ENCODE results near the gene RRM2.

DNA sequence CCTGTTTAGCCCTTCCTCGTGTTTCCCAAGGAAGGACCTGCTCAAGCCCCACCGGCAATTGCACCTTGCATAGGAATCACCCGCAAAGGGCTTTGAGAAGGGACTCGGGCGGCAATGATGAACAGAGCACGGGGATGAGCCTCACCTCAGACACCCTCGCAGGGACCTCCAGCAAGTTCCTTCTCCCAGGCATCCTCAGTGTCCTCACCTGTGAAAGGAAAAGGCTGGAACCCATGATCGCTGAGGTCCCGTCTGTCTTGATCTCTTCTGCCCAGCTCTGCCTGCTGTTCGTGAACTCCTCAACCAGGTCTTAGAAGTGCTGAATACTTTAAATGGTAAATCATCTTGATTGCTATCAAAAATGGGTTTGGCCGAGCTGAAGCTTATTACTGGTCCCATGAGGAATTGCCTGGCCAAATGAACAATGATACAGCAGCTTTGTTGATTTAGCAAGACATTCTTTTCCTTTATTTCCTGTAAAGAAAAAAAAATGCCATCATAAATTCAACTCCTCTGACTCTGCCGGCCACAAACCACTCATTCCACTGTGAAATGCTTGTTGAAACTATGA, 74.4 kb upstream of the ID2 start:
- PRO-cap, result no peak

GRCh38 chr2:8730474-8731162, 48.8 kb downstream of the ID2 start:
- PRO-cap, result no peak

DNA sequence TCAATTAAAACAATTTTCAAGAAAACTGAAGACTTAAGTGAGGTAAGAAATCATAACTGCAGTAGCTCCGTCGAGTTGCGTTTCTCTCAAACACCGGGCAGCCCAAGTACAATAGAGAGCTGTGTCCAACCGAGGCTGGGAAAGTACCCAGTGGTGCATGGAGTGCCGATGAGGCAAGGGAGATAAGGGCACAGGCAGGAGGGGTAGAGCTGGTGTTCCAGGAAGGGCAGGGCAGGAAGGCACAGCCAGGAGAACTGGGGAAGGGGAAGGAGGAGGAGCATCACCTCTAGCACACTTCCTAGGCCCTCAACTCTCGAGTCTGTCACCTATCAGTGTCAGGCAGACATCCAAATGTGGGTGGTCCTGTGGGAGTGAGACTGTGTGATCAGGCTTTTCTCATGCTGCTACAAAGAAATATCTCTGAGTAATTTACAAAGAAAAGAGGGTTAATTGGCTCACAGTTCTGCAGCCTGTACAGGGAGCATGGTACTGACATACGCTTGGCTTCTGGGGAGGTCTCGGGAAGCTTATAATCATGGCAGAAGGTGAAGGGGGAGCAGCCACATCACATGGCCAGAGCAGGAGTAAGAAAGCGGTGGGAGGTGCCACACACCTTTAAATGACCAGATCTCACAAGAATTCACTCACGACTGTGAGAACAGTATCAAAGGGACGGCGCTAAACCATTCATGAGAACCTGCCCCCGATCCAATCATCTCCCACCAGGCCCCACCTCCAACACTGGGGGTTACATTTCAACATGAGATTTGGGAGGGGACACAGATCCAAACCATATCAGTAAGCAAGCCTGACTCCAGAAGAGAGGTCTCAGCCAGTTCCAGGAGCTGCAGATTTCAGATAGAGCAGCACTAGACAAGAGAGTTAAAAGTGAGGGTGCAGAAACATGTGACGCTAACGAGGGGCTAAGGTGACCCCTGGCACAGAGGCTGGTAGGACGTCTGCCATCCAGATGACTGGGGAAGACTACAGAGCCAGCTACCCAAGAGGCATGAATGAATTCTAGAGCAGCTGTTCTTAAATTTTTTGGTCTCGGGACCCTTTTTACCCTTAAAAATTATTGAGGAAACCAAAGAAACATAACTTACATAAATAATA, 75.7 kb downstream of the MBOAT2 start:
- PRO-cap, result no peak

- PRO-cap, result no peak
Measured at GRCh38 chr2:9209914-9210517, 3.4 kb downstream of the ASAP2 start.

GRCh38 chr2:9328457-9329245, 94.7 kb downstream of the ITGB1BP1 start:
- PRO-cap, result no peak

- PRO-cap, result no peak
Measured at GRCh38 chr2:9330763-9331390, 92.5 kb downstream of the ITGB1BP1 start.

GRCh38 chr2:9344305-9344964, 78.9 kb downstream of the ITGB1BP1 start:
- PRO-cap, result no peak

GRCh38 chr2:9422435-9422813, 904 bp downstream of the ITGB1BP1 start:
- PRO-cap, result bidirectional peak, plus-strand start at chr2:9422862, minus-strand start at chr2:9422579

DNA sequence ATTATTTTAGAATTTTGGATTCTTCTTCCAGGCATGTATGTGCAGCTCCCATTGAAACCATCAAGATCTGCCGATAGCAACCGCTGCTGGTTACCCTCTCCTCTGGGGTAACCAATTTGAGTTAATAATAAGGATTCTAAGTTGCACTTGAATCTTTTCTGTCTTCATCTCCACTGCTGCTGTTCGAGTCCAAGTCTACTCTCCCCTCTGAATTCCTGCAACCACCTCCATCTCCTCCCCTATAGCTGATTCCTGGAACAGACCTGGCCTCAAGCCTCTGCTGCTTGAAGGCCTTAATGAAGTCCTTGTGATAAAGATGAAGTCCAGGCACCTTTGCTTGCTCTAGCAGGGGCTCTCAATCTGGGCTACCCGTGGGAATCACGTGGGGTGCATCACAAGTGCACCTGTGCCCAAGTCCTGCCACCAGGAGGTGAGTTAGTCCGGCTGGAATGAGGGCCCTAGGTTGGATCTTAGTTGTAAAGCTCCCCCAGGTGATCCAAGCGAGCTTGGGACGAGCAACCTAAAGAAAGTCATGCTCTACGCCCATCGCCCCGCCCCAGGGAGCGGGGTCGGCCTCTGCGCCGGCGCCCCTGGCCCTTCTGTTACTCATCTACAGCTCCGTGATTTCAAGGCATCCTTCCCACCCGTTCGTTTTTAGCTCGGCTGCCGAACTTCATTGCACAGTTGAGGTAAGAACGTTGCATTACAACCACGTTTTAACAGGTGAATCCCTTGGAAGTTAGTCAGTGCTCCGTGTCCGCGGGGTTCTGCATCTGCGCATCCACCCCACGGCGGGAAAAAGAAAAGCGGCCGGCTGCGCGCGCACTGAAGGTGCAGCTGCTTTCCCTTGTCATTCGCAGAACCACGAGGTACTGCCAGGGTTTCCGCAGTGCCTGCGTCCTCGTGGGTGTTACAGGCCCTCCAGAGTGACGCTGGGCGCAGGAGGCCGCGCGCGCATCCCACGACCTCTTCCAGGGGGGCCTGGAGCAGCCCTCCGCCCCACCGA, 837 bp upstream of the IAH1 start:
- PRO-cap, result bidirectional peak, plus-strand start at position 924 of the sequence, minus-strand start at position 874 of the sequence

DNA sequence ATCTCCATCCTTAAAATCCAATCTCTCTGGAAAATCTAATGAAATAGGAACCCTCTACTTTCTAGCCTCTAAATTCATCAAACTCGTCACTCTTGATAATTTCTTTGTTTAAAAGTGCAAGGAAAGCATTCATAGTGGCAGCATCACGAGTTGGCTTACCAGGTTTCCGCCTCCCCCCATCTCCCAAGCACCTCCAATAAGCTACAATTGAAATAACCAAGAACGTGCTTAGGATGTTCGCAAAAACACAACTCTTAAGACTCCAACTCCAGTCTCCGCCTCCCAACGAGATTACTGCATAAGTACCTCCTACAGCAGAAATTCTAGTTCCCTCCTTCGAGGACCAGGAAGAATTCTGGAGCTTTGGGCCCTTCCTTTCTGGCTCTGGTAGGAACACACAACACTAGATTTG, 887 bp downstream of the ADAM17 start:
- PRO-cap, result no peak

- PRO-cap, result no peak
Measured at GRCh38 chr2:9565242-9565814, 9.7 kb upstream of the ADAM17 start.

DNA sequence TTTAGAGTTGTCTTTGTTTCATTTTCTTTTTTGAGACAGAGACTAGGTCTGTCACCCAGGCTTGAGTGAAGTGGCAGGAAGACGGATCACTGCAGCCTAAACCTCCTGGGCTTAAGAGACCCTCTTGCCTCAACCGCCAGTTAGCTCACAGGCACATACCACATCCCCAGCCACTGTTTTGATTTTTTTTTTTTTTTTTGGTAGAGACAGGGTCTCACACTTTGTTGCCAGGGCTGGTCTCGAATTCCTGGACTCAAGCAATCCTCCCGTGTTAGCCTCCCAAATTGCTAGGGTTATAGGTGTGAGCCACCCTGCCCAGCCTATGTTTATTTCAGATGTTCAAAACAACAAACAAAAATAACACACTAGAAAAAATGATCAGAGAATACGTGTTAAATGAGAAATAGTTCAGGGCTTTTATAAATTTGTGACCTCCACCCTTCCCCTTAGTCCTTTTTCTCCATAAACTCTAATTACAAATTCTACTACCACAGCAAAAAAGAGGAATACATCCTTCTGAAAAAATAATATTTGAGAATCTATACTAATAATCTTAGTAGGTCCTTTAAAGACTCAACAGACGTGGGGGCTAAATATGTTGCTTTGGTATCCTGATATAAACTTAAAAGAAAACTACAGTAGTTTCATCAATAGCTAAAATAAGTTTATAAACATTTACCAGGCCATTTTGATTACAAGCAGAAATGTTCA, 12.1 kb downstream of the YWHAQ start:
- PRO-cap, result bidirectional peak, plus-strand start at position 89 of the sequence, minus-strand start at position 87 of the sequence

DNA sequence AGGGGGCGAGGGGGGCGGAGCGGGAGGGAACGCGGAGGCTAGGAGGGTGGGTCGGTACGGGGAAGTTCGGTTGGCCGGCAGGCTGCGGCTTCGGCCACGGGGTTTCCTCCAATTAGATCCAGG, 191 bp upstream of the YWHAQ start:
- PRO-cap, result no peak

DNA sequence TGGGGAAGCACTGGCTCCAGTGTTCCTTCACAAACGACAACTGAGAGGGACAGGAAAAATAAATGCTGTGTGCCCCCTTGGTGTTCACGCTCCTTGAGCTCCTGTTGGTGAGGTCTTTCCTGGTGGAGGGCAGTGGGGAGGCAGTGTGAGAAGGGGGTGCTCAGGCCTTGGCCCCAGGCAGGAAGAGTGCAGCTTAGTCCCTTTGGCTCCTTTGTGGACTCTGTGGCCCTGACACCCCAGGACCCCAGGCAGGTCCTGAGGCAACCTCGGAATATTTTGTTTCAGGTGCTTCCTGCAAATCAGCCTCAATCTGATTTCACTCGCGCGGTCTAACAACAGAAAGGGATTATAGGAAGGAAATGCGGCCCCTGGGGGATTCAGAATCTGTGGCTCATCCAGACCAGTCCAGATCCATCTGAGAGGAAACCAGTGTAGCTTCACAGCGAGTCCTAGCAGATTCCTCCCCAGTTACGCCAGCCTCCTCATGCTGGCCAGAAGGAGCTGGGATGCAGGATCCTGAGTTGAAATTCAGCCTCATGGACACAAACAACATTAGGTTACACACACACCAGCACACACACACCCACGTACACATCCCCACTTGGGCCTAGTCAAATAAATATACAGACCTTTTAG, 59.4 kb upstream of the YWHAQ start:
- PRO-cap, result no peak

- PRO-cap, result bidirectional peak, plus-strand start at chr2:9703527, minus-strand start at chr2:9703420
Measured at GRCh38 chr2:9703320-9704012, 72.7 kb upstream of the YWHAQ start.

DNA sequence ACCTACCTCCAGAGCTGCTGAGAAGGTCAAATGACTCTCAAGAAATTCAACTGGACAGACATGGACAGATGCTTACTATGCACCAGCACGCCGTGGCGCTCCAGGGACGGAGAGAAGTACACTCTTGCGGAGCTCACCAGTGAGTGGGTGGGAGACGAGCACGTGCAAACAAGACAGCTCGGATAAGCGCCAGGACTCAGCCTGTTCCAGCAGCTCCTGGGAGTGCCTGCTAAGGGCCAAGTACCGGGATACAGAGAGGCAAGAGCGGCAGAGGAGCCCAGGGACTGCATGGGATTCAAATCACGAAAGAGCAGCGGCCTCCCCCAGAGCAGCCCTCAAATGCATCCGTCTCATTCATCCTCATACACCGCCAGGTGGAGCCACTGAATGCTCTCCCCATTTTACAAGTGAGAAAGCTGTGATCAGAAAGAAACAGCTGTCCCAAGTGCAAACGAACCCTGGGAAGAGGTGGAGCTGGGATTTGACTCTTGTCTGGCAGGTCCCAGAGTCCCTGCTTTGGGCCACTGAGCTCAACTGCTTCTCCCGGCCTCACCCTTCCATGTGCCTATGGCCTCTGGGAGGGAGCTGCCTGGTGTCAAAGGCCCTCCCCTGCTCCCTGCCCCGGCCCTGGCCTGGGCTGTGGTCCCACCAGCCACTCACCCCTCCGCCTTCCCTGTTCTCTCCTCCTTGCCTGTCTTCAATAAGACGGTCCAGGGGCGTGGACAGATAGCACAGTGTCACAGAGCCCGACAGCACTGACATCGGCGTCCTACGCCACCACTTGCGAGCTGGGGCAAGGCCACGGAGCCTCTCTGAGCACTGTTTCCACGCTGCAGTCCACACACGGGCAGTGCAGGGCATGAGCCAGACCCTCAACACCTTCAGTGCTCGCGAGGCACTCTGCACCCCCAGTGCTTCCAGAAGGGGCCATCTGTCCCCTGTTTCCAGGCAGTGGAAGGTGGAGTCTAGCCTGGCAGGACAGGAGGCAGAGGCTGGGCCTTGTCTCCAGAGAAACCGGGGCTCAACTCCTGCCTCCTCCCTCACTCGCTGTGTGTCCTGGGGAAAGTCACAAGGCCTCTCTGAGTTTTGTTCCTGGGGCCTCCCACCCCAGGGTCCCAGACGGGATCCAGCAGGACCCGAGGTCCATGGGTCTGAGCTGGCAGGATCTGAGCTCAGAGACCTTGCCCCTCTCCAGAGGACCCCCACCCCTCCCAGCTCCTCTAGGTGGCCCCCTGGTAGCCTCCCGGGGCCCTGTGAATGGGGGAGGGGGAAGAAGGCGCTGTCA, 72.6 kb upstream of the TAF1B start:
- PRO-cap, result no peak

GRCh38 chr2:9797607-9798676, 45.3 kb upstream of the TAF1B start:
- PRO-cap, result no peak

GRCh38 chr2:9801031-9802128, 41.9 kb upstream of the TAF1B start:
- PRO-cap, result unidirectional peak, plus-strand start at chr2:9801242

DNA sequence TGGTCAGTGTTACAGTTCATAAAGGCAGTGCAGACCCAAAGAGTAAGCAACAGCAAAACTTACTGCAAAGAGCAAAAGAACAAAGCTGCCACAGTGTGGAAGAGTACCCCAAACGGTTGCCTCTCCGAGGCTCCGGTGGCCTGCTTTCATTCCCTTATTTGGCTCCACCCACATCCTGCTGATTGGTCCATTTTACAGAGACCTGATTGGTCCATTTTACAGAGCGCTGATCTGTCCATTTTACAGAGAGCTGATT, 37.6 kb upstream of the KLF11 start:
- PRO-cap, result no peak

- PRO-cap, result no peak
Measured at GRCh38 chr2:10122433-10123580, at the start of gene RRM2. RRM2 (plus strand) TSS chr2:10122739.

Measured in natural killer cell (primary cell).